HT-29 (cell line): ENCODE measurements around a stretch of chr21.

DNA sequence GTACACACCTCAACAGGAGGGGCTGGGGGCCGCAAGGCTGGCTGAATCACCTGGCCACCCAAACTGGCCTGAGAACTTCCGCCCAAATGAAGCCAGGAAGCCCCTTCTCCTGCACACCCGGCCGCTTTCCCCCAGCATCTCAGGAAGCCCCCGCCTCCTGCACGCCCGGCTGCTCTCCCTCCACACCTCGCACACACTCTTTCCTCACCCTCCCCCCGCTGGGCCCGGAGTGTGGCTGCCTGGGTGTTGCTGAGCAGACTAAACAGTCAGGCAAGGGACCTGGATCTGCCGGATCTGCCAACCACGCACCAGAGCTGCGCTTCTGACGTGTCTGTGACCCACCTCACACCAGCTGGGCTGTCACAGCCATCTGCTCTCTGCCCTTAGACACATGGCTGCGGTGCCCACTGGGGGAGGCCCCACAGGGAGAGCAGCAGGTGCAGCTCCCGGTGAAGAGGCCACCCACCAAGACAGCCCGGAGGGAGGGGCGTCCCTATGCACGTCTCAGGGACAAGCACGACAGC lies 5403.2 kb upstream of the TPTE start:
- RAMPAGE, long total RNA, result no peak

- RAMPAGE, long total RNA, result no peak
Measured at GRCh38 chr21:6565139-6565525, 3956.3 kb upstream of the TPTE start.

DNA sequence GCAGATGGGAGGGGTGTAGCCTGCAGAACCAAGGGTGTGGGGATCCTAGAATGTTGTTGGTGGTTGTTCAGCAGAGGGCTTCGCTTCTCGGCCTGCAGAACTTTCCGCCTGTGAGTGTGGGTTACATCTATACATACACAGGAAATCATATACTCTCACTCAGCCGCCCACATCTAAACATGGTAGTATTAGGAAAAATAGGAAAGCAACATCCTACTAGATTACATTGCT lies 3668.6 kb upstream of the TPTE start:
- RAMPAGE, long total RNA, result no peak

DNA sequence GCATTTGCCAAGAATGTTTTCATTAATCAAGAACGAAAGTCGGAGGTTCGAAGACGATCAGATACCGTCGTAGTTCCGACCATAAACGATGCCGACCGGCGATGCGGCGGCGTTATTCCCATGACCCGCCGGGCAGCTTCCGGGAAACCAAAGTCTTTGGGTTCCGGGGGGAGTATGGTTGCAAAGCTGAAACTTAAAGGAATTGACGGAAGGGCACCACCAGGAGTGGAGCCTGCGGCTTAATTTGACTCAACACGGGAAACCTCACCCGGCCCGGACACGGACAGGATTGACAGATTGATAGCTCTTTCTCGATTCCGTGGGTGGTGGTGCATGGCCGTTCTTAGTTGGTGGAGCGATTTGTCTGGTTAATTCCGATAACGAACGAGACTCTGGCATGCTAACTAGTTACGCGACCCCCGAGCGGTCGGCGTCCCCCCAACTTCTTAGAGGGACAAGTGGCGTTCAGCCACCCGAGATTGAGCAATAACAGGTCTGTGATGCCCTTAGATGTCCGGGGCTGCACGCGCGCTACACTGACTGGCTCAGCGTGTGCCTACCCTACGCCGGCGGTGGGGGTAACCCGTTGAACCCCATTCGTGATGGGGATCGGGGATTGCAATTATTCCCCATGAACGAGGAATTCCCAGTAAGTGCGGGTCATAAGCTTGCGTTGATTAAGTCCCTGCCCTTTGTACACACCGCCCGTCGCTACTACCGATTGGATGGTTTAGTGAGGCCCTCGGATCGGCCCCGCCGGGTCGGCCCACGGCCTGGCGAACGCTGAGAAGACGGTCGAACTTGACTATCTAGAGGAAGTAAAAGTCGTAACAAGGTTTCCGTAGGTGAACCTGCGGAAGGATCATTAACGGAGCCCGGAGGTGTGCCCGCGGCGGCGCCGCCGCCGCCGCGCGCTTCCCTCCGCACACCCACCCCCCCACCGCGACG lies 2266.3 kb upstream of the TPTE start:
- RAMPAGE, long total RNA, result no peak

GRCh38 chr21:8651671-8652029 lies 1869.7 kb upstream of the TPTE start:
- RAMPAGE, long total RNA, result no peak

- RAMPAGE, long total RNA, result no peak
Measured at GRCh38 chr21:8987945-8989301, 1533.0 kb upstream of the TPTE start.

- RAMPAGE, long total RNA, result no peak
Measured at GRCh38 chr21:8991358-8991936, 1529.9 kb upstream of the TPTE start.

- RAMPAGE, long total RNA, result no peak
Measured at GRCh38 chr21:9000278-9001304, 1520.8 kb upstream of the TPTE start.

DNA sequence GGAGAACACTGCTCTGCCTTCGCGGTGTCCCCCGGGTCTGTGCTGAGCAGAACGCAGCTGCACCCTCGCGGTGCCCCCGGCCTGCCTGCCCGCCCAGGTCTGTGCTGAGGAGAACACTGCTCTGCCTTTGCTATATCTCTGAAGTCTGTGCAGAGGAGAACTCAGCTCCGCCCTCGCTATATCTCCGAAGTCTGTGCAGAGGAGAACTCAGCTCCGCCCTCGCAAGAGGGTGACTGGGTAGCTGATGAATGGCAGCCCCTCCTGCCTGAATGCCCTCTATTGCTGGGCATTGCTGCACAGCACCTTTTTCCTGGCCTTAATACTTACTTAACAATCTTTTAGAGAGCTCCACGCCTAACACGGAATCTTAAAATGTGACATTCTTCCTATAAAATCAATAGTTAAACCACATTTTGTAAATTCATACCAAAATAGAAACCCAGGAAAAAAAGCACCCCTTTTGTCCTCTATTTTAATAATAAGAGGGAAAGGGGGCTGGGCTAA lies 249.3 kb upstream of the POTED start:
- RAMPAGE, long total RNA, result no peak

GRCh38 chr21:13979591-13980375 lies 231.0 kb downstream of the LIPI start:
- RAMPAGE, long total RNA, result no peak

GRCh38 chr21:14458166-14458613 lies 75.2 kb upstream of the HSPA13 start:
- RAMPAGE, long total RNA, result no peak

GRCh38 chr21:14591942-14592310 lies 45.8 kb upstream of the SAMSN1 start:
- RAMPAGE, long total RNA, result no peak

GRCh38 chr21:14965706-14966854 lies 98.7 kb downstream of the NRIP1 start:
- RAMPAGE, long total RNA, result no peak

GRCh38 chr21:15059038-15059839 lies 5.6 kb downstream of the NRIP1 start:
- RAMPAGE, long total RNA, result no peak

- RAMPAGE, long total RNA, result no peak
Measured at GRCh38 chr21:15063013-15063619, 1.7 kb downstream of the NRIP1 start.

DNA sequence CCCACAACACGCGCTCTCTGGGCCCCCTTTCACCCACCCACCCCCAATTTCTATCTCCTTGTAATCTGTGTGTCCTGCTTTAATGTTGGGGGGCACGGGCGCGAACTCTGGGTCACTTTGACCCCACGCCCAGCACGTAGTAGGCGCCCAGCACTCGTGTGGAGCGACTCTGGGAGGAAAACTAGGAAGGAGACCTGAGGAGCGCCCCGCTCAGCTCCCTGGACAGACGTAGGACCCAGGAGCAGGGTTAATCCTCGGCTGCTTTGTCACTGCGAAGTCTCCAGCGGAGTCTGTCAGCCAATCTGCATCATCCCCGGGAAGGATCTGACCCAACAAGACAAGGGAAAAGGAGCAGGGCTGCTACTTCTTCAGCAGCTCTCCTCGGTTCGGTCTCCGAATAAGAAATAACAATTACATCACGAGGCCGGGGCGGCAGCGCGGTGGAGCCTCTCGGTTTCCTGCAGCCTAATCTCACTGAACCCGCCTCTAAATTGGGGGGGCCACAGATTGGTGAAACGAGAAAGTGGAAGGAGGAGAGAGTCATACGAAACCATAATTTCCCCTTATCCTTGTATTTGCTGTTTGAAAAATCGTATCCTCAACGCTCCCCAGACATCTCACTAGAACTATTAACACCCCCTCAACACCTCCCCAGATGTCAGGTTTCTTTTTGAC lies 868 bp upstream of the NRIP1 start:
- RAMPAGE, long total RNA, result no peak

GRCh38 chr21:15066206-15066798 lies 1.5 kb upstream of the NRIP1 start:
- RAMPAGE, long total RNA, result no peak

DNA sequence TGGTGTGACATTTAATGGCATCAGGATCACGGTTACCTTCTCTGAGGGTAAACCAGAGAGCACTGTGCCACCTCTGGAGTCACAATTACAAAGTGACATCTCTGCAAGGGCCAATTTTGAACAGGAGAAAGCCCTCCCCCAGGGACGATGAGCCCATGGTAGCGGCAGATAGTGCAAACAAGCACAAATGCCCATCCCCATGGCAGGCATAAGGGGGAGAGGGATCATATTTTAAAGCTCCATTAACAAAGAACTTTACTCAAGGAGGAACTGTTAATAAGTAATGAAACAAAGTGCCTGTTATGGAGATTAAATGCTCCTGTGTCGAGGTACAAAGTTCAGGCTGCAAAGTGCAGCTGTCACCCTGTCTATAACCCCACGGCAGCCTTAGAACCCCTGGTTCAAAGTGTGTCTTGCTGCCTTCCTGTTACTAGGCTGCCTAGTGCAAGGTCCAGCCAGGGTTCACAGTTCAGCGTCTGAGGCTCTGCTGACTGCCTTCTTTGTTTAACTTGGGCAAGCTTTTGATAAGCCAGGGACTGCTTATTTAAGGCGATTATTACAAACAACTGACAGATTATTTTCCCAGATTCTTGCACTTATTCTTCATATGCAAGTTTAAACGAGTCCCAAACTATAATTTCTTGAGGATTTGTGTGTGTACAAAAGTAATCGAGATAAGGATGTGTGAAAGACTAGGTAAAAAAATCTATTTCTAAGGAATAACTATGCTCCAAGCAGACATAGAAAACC lies 75.7 kb upstream of the NRIP1 start:
- RAMPAGE, long total RNA, result no peak

DNA sequence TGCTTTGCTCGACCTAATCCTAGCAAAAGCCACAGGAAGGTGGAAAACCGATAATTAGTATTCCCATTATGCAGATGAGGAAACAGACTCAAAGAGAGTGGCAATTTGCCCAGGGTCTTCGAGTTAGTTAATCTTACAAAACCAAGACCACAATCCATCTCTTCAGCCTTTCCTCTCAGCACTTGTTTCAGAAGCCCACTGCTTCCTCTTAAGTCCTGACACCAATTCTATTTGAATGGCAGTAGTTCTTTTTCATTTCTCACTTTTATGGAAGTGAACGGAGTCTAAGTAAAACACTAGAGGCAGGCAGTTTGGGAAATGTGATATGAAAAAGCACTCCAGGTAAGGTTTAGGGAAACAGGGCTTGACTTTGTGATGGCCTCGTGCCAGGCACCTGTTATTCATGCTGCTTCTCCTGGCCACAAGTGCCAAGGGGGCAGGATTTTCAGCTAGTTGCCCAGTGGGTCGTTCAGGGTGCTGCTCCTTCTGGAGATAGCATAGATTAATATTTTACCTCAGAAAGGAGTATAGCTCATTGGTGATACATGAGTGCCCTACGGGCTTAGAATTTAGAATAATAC lies 76.6 kb upstream of the NRIP1 start:
- RAMPAGE, long total RNA, result no peak

GRCh38 chr21:15219732-15220162 lies 154.9 kb upstream of the NRIP1 start:
- RAMPAGE, long total RNA, result no peak